ENCODE measurements around a stretch of chr6.

GRCh38 chr6:135189465-135190659 is 8.8 kb downstream of the MYB start:
- PRO-cap = no peak

DNA sequence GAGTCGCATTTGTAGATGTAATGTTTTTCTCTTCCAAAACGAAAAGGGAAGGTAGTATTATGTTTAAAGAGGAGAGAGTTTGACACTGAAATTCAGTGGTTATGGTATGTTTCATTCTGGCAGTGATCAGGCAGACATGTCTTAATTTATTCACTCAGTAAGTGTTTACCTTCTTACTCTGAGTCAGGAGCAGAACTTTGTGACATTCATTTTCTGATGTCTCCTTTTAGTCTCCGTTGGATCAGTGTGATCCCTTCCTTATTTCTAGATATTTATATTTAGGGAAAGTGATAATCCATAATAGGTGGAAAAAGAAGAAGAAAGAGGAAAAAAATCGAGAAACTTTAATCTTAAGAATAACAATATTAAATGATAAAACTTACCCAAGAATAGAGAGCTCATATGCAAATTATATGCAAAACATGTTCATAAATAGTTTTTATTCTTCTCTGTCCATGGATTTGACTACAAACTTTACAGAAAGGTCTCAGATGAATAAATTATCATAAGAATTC is 11.9 kb downstream of the MYB start:
- PRO-cap = no peak

DNA sequence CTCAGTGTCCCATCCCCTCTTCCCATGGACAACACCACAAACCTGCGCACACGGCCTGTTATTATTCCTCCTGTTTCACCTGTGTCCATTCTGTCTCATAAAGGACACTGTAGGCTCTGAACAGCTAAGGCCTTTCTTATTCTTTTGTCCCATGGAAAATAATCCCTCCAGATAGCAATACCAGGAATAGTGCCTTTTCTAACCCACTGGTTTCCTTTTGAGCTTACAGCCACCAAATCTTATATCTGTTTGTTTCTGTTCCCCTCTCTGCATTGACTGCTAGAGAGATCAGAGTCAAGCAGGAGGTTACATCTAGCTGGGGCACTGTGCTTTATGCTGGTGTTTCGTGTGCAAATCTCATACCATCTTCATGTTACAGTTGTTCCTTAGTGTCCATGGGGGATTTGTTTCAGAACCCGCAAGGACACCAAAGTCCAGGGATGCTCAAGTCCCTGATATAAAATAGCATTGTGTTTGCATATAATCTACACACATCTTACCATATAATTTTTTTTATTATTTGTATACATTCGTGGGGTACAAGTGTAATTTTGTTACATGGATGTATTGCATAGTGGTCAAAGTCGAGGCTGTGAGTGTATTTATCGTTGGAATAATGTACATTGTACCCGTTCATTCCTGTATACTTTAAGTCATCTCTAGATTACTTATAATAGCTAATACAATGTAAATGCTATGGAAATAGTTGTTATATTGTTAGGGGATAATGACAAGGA is 34.9 kb downstream of the MYB start:
- PRO-cap = no peak

DNA sequence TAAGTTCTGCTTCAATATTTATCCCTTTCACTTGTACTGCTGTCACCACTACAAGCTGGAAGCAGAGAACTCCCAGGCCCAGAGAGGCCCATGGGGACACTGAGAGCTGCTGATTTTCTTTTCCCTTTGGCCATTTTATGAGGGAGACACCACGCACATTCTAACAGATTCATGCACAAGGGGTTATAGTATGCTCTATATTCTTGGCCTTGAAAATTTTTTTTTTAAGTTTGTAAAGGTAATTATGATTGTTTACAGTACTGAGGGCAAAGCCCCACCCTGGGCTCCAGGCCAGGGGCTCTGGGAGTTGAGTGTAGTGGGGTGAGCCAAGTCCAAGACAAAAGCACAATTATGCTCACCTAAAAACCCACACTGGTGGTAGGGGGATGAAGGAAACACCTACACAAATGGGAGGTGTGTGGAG is 88.5 kb downstream of the MYB start:
- PRO-cap = no peak

- PRO-cap = unidirectional peak, minus-strand start at chr6:135722810
Measured at GRCh38 chr6:135722668-135722955, 128.9 kb upstream of the PDE7B start.

- PRO-cap = no peak
Measured at GRCh38 chr6:136088772-136089266, 161.3 kb downstream of the MTFR2 start.

DNA sequence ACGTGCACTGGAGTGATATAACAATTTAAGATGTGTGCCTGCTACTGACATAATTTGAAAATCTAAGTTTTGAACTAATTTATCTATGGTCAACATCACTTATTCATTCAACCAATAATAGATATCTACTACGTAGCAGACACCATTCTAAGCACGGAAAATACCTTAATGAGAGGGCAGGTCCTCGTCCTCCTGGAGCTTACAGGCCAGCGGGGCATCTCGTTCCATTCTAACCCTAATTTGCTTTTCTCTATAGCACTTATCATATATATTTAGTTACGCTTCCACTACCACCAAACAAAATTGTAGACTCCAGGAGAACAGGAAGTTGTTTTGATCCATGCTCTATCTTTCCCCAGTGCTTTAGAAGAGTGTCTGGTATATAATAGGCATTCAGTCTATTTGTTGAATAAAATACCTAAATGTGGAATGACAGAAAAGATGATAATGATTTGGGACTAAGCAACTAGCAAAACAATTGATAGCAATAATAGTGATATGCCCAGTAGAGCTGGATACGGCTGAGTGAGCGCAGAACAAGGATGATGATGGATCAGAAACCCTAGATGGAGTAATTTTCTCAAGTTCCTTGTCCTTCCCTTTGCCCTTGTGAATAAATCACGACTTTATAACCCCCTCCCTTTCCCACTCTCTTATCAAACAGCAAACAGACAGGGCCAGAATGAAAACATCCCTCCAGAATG is 1.0 kb upstream of the MTFR2 start:
- PRO-cap = no peak

- PRO-cap = no peak
Measured at GRCh38 chr6:136252662-136253054, 2.5 kb upstream of the MTFR2 start.

DNA sequence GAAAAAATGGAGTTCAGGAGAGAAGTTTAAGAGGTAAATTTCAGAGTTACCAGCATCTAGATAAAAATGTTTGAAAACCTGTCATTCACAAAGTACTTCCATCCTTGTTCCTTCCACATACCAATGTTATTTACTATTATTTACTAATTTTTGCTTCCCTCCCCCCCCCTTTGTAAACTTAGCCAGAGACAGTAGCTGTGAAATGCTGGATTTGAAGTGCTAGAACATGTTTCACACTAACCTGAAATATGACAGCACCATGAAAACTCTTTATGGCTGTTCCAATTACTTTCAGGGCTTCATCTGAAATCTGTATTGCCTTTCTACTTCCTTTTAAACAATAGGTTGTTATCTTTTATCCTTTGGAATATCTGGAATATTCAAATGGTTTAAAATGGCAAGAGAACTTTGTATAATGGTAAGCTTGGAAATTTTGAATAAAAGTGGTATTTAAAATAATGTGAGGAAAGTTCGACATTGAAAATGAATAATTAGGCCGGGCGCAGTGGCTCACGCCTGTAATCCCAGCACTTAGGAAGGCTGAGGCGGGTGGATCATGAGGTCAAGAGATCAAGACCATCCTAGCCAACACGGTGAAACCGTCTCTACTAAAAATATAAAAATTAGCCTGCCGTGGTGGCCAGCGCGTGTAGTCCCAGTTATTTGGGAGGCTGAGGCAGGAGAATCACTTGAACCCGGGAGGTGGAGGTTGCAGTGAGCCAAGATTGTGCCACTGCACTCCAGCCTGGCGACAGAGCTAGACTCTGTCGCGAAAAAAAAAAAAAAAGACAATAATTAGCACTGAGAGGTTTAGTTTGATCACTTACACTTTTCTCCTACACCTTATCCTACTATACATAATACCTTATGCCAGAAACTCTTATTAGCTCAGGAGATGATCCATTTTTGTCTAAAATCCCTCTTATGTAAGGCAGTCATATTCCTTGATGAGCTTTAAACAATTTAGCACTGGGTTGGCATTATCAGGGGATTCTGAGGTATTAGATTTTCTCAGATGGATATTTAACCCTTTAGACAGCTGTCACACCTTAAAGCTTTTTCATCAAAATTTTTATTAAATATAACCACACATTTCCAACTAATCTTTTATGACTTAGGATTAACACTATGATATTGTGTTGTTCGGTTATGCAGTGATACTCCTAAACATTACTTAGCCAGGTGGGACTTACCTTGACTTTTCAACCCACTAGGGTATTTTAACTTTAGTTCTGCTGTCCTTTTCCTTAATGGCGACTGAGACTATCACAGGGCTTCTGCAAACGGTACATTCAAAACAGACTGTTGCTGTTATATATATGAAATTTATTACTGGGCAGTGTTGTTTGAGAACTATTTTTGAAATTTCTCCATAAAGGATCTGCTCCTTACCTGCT is 3.5 kb upstream of the MTFR2 start:
- PRO-cap = no peak

GRCh38 chr6:136264480-136265833 is 14.8 kb upstream of the MTFR2 start:
- PRO-cap = no peak

DNA sequence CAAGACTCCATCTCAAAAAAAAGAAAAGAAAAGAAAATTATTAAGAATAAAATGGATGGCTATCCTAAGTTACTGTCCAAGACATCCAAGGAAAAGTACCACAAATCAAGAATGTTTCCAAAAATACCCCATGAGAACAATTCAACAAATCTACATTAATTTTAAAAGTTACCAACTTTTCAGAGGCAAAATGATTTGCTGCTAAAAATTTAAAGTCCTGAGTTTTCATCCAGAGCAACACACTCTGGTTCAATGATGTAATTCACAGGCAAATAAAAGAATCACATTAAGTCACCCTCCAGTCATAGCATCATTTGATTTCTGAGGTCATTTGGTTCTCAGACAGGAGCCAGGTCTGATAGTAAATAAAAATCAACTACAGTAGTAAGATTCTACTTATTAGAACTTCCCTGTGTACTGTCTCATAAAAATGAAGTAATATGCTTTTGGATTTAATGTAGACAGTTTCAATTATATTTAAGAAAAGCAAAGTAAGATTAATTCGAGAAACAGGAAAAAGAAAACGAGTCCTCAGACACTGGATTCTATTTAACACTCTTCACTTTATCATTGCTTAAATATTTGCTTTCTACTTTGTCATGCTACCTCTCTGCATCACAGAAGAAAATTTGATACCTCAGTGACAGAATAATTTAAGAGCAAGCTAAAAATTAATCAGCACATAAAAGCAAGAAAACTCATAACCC is 25.8 kb downstream of the MAP7 start:
- PRO-cap = no peak

GRCh38 chr6:136601552-136602407 is 51.6 kb upstream of the MAP7 start:
- PRO-cap = no peak

DNA sequence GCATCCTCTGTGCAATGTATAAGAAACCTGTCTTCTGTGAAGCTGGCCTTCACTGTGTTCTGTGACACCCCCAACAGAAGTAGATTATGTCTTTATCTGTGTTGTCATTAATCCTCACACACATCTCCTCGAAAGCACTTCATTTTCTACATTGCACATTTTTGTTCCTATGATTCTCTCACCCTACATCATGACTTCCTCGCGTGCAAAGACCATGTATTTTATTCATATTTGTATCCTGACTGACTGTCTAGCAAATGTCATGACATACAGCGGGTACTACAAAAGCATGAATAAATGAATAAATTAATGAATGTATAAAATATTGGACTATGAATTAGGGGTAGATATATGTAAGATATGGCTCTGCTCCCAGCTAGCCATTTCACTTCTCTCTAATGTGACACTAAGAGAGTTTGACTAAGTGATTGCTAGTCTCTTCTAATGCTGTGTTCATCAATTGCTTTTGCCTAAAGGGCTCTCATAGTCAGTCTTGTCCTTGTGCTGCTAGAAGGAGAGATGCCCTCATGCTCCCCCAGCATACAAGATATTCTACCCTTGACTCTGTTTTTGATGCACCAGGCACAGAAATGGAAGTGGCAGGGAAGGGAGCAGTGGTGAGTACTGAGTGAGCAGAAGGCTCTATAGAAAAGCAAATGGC is 83.2 kb downstream of the MAP3K5 start:
- PRO-cap = no peak

- PRO-cap = no peak
Measured at GRCh38 chr6:136772930-136773480, 19.3 kb downstream of the MAP3K5 start.

DNA sequence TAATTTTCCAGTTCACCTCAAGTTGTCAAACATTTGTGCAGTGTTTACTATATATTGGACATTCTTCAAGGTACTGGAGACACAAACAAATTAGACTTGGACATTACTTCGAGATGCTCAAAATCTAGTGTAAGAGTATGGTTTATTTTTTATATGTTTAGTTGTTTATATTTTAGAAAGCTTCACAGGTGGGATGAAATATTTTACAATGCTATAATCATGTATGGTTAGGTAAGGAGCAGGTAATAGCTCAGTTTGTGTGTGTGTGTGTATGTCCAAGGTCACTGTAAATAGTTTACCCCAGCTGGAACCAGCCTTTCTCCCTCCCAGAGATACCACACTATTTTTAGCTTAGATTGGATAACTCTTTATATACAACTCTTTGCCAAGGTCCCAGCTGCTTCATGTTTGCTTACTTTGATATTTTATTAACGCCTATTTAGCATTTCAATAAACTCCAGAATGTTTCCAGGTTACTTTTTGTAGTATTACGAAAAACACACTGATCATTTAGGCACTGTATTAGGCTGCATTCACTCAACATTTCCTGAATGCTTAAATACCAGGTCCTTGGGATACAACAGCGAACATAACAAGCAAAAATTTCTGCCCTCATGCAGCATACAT is 1.9 kb upstream of the PEX7 start:
- PRO-cap = no peak

GRCh38 chr6:137213098-137213769 is 6.0 kb downstream of the IFNGR1 start:
- PRO-cap = no peak

GRCh38 chr6:137707451-137707889 is 159.6 kb upstream of the TNFAIP3 start:
- PRO-cap = no peak

DNA sequence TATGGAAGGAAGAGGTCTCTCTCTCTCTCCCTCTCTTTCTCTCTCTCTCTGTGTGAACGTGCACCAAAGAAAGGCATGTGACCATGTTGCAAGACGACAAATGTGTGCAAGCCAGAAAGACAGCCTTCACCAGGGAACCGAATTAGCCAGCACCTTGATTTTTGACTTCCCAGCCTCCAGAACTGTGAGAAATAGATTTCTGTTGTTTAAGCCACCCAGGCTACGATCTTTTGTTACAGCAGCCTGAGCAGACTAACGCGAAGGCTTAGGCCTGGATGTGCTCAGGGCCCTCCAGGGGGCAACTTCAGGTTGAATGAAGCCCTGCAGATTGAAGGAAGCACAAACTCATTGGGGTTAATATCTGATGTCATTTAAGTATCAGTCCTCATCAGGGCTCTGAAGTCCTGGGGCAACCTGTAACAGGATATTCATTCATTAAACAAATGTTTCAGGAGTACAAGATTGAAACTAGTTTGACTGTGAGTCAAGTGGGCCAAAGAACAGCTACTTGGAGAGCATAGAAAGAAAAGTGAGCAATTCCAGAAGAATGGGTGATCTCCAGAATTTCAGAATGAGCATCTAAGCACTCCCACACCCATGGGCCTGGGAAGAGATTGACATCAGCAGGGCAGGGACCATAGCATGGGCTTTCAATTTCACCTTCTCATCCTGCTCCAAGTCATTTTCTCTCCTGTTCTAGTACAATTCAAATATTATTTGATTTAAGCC is 157.3 kb upstream of the TNFAIP3 start:
- PRO-cap = no peak

- PRO-cap = no peak
Measured at GRCh38 chr6:137723019-137723621, 143.9 kb upstream of the TNFAIP3 start.

DNA sequence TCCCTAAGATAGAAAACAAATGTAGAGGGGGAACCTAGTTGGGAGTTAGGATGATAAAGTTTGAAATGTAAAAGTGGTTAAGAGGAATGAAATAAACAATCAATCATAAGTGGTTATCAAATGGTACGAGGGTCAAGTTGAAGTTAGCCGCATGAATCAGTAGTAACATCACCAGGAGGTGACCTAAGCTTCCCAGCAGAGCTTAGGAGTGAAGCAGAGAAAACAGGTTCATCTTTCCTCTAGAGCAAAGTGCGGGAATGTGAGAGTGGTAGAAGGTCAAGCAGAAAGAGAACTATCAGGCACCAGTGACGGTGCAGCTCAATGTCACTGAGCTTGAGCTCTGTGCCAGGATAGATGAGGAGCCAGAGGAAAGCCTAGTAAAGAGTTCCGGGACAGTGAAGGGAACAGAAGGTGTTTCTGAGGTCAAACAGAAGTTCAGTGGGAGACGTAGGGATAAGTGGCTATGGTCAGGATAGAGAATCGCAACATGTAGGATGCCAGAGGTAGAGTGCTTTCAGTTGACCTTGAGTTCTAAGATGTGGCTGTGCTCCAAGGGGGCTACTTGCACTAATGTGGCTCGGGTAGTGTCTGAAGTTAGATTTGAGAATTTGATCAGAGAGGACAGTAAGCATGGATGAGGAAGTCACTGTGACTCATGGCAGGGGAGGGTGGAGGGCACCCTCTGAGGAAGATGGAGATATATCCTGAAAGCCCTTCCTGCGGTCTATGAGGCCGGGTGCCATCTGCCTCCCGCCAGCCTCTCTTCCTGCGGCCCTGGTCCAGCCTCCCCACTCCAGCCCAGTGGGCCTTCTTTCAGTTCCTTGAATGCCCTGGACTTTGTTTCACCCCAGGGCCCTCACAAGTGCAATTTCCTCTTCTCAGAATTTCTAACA is 20.6 kb upstream of the TNFAIP3 start:
- PRO-cap = no peak

Data from gallbladder (tissue), 1 donor.